Occipital lobe (tissue), 2 donors: ENCODE data around the genes RBM45 and SESTD1.

DNA sequence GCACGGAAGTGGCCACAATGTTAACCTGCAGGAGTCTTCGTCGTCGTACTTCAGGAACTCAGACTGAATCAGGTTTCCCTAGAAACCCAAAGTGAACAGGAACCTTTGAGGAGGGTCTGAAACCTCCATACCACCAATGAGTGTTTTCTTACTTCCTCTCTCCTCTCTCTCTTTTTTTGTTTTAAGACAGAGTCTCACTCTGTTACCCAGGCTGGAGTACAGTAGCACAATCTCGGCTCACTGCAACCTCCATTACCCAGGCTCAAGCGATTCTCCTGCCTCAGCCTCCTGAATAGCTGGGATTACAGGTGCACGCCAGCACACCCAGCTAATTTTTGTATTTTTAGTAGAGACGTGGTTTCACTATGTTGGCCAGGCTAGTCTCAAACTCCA lies 25.8 kb upstream of the NFE2L2 start:
- RAMPAGE, long total RNA, result no peak

DNA sequence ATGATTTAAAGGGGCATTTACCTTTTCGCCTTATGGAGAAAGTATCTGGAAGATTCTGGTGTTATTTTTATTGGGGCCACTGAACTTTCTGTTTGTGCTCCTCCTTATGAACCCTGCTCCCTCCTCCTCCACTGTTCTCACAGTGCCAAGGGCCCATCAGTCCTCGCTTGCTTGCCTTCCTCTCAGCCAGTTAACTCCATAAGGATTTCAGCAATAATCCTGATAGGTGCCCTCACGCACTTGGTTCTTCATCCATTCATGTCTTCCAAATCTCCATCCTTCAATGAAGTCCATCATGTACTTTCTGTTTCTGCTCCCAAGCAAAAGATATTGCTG lies 58.5 kb upstream of the NFE2L2 start:
- RAMPAGE, long total RNA, result no peak

GRCh38 chr2:177679875-177680192 lies 61.3 kb upstream of the TTC30A start:
- RAMPAGE, long total RNA, result no peak

DNA sequence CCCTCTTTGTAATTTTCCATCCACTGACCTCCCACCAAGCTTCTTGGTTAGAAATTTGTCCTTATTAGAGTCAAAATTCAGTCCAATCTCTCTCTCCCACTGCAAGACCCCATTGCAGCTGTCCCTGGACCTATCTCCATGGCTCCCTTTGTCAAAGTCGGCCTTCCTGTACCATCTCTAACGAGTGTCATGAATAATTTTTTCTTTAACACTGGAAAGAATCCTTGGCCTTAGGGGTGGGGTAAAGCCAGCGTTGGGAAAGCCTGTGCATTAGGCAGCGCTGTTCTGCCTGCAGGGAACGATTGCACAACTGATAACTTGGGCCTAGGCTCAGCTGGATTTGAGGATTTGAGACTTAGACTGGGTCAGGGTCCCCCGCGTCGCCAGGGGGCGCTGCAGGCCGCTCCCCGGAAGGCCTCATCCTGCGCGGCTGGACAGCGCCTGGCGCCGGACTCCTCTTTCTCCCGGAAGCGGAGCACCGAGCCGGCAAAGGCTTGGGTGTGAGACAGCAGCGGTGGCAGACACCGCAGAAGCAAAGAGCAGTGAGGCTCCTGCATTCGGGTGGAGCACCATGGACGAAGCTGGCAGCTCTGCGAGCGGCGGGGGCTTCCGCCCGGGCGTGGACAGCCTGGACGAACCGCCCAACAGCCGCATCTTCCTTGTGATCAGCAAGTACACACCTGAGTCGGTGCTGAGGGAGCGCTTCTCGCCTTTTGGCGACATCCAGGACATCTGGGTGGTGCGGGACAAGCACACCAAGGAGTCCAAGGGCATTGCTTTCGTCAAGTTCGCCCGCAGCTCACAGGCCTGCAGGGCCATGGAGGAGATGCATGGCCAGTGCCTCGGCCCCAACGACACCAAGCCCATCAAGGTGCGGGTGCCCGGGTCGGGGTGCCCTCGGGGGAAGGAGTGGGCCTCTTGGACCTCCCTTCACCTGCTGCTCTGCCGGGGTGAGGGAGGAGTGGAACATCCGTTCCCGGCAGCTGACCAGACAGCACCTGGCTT lies at the start of gene RBM45:
TSS of gene RBM45 (plus strand) at position 462 of the 1,005 bp plus-strand sequence.
- RAMPAGE, long total RNA, result no peak

- RAMPAGE, long total RNA, result no peak
Measured at GRCh38 chr2:178125423-178126279, 13.4 kb downstream of the RBM45 start.

DNA sequence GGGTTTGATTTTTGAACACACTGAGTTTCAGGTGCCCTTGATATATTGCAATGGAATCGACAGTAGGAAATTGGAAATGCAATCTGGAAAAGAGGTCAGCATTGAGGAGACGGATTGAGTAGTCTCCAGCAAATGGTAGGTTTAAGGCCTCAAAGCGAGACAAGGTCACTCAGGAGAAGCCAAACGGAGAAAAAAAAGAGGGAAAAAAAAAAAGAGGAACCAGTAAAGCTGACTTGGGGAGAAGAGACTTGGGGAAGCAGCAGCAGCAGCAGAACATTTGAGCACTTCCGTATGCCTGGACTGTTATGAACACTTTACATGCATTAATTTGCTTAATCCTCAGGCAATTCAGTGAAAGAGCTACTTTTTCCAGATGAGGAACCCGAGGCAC lies 81.2 kb downstream of the OSBPL6 start:
- RAMPAGE, long total RNA, result no peak

DNA sequence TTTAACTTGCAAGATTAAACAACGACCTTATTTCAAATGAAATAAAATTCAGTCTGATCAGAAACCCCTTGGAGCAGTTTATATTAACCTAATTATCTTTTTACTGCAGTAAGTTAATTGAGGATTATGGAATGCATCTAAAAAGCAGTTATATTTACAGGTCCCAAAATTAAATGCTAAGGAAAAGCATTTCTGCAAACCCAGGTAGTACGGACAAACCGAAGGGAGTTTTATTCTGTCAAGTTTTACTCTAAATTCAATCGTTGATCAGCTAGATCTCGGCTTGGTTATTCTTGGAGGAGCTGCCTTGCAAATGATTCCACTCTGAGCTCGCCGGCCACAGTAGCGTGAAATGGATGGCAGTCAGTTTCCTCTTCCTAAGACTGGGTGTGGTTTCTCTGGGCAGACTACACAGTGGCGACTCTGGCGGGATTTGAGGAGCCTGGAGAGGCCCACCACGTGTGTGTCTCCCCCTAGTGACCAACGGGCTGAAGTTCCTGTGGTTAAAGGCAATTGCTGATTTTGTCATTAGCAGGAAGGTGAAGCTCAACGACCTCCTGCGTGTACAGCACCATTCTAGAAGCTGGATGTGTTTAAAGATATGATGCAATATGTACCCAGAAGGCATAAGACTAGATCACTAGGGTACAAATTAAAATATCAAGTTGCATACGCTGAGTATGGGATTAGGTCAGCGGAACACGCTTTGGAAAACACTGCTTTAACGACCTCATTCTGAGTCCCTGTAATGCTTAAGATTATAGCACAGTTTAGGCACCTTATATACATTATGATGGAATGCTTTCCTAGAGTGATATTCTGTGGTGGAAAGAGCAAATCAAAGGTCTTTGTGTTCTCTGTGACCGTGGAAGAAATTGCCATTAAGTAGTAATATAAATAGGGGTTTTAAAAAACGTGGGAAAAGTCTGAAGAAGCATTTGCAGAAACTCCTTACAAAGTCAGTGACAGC lies 36.3 kb downstream of the PRKRA start:
- RAMPAGE, long total RNA, result start-site peak on the minus strand centred at position 372 of the sequence, 57 bp wide, 9 and 14 reads in 2 replicates

DNA sequence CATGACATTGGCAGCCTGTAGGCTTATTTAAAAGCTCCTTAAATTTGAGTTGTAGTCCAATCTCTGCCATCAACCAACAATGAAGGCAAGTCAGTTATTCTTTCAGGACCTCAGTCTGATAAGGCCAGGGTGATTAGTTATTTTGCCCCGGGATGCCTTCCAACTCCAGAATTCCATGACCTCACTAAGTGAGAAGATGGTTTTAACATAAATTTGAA lies 1.3 kb downstream of the PLEKHA3 start:
- RAMPAGE, long total RNA, result no peak

GRCh38 chr2:178588886-178589782 lies 108.9 kb downstream of the PLEKHA3 start:
- RAMPAGE, long total RNA, result no peak

DNA sequence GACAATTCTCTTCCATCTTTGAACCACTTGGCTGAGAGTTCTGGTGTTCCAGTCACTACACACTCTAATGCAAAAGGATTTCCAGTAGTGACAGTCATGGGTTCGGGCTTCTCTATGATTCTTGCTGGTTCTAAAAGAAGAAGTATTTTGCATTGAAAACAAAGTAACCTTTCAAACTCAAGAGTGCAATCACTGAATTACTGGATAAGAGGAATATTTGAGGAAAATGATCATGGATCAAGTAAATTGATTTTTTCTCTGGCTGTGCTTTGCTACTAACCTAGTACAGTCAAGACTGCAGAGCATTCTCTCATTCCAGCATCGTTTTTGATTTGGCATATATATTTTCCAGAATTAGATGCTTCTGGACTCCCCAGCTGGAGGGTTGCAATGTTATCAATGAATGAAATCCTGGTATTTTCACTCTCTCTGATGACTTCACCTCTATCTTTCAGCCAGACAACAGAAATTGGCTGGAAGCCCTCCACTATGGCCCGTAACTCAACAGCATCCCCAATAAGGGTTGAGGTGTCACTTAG lies 87.5 kb downstream of the TTN start:
- RAMPAGE, long total RNA, result no peak

DNA sequence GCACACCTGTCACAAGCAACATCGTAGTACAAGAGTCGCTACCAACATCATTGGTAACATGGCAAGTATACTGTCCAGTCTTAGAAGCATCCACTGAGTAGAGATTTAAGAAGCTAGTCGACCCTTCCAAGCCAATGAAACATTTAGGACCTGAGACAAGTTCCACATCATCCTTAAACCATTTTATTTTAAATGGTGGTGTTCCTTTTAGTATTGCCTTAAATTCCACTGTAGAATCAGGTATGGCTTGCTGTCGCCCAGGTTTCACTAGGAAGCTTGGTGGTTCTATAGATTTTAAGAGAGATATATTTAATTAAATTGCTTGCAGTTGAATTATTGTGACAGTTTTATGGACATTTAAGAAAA lies 79.7 kb downstream of the TTN start:
- RAMPAGE, long total RNA, result no peak

- RAMPAGE, long total RNA, result no peak
Measured at GRCh38 chr2:178729891-178730230, 77.4 kb downstream of the TTN start.

DNA sequence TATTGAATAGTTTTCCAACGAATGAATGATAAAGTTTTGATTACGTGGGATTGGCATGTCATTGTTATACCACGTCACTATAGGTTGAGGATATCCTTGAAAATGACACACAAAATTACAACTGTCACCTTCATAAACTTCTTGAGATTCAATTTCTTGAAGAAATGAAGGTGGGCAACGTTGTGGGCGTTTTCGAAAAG lies 56.9 kb downstream of the TTN start:
- RAMPAGE, long total RNA, result no peak

- RAMPAGE, long total RNA, result no peak
Measured at GRCh38 chr2:178792627-178793392, 14.4 kb downstream of the TTN start.

- RAMPAGE, long total RNA, result no peak
Measured at GRCh38 chr2:178808640-178809472, 1.6 kb upstream of the TTN start.

- RAMPAGE, long total RNA, result no peak
Measured at GRCh38 chr2:179140588-179141444, 90.9 kb upstream of the CCDC141 start.

- RAMPAGE, long total RNA, result no peak
Measured at GRCh38 chr2:179264468-179265534, at the start of gene SESTD1. SESTD1 (minus strand) TSS chr2:179264832.

DNA sequence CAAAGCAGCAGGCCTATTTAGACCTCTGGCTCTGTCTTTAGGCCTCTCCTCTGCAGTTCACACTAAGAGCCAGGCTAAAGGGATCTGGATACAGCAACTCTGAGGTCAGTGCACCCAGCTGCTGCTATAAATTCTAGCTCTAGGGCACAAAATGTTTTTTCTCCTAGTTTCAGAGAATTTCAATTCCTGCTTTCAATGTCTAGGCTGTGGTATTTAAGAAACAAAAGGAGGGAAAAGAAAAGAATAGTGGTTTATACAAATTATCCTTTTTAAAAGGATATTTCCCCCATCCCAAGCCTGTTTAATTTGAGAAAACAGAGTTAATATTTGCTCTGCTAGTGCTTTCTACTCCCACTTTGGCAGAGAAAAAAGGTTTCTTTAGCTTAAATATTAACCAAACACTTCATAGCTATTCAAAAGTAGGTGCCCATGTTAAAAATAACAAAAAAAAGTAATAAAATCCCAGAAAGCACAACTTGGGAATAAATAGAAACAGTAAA lies 293.6 kb upstream of the SESTD1 start:
- RAMPAGE, long total RNA, result no peak

DNA sequence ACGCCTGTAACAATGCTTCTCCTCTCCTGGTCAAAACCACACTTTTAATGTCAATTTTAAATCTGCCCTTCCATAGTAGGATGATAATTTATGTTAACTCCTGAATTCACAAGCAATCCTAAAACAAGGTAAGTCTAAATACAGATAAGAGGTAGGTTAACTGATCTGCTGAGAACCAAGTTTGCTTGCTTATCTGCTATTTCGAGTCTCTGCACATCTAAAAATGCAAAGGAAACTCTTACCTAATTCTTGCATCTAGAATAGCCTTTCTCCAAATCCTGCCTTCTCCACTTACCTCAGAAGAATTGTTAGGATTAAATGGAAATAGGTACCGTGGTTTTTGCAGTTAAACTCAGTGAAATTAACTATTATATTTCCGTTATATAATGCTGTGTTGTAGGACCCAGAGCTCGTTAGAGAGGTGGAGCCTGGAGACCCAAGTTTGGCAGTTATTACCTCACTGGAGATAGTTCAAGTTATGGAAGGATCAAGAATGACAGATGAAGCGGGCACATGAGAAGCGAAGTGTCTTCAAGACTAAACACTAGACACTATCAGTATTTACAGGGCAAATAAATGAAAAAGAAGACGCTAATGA lies 1.0 kb downstream of the CWC22 start:
- RAMPAGE, long total RNA, result no peak

DNA sequence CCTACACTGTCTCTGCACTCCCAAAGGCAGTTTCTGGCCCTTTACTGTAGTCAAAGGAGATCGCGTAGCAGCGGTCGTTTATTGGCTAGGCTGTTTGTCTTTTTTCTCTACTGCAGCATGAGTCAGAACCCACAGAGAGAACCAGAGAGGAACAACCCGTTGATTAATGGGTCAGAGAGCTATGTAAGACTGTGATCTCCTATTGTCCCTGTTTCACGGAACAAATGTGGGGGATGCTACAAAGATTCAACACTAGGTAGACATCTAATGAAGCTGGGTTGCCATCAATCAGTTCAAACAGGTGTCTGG lies 118.6 kb upstream of the CWC22 start:
- RAMPAGE, long total RNA, result no peak